Cytotoxic T cell (primary cell): ENCODE measurements around the gene SORCS1.

GRCh38 chr10:103601595-103602194 lies 108.2 kb downstream of the NEURL1 start:
- PRO-cap, 2 experiments: no peak in any of the 2 experiments

DNA sequence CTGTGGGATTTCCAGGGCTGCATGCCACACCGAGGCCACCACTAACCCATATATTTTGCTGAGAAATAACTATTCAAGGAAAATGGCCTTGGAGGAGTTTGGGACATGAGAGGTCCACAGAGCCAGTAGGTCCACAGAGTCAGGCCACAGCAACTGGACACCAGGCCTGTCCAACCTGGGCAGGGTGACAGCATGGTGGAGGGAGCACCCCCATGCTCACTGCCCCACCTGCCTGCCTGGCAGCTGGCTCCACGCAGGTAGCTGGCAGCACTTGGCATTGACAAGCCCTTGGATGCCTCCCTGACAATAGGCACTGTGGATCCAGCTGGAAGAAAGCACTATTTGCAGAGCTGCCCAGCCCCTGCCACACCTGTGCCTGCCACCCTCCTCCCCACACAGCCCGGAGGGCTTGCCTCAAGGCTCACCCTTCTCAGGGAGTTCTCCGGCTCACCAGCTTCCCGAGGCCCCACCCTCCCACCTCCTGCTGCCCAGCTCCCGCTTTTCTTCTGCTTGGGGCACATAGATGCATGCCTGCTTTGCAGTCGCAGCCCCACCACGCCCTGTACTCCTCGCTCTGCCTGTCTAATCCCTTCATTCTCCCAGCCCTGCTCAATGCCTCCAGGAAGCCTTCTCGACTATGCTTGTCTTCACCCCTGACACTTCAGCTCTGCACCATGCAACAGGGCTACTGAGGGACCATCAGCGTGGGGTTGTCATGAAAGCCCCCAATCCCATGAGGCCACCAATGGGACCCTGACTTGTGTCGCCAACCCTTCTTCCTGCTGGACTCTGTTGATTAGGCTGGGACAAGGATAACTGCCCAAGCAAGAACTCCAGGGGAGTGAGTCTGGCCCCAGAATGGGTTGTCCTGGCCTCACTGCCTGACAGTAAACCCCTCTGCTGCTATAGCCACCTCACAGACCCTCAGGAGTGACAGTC lies 160.2 kb downstream of the NEURL1 start:
- PRO-cap, 2 experiments: no peak in any of the 2 experiments

DNA sequence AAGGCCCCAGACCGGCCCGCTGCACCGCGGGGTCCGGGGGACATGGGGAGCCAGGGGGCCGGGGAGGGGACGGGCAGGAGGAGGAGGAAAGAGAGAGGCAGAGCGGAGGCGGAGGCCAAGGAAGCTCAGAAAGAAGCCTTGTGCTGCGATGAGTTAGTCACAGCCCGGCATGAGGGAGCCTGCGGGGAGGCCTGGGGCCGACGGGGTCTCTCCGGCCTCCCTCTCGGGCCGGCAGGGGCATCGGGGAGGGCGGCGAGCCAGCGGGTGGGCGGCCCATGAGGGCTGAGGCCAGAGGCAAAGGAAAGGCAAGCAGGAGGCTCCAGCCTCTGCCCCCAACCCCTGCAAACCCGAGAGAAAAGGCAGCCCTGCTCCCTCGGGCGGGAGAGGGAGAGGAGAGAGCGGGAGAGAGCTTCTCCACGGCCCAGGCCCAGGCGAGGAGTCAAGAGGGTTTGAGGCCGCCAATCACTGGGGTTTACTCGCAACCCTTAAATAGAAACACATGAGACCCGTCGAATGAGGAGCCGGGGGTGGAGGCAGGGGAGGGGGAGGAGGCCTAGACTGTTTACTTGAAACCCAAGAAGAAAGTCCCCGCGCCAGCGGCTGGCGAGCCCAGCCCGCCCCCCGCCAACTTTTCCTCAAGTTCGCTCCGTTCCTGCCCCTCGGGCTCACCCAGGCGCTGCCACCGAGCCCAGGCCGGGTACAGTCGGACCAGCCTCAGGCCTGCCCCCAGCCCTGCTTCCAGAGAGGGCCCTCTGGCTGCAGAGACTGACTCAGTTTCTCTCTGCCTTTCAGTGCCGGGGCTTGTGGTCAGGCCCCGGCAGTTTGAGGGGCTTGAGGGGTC lies 168.0 kb downstream of the NEURL1 start:
- PRO-cap, 2 experiments: peak in 2 of 2 experiments; most common plus-strand start position 576 of the sequence (in 2); most common minus-strand start position 440 of the sequence (in 1)

DNA sequence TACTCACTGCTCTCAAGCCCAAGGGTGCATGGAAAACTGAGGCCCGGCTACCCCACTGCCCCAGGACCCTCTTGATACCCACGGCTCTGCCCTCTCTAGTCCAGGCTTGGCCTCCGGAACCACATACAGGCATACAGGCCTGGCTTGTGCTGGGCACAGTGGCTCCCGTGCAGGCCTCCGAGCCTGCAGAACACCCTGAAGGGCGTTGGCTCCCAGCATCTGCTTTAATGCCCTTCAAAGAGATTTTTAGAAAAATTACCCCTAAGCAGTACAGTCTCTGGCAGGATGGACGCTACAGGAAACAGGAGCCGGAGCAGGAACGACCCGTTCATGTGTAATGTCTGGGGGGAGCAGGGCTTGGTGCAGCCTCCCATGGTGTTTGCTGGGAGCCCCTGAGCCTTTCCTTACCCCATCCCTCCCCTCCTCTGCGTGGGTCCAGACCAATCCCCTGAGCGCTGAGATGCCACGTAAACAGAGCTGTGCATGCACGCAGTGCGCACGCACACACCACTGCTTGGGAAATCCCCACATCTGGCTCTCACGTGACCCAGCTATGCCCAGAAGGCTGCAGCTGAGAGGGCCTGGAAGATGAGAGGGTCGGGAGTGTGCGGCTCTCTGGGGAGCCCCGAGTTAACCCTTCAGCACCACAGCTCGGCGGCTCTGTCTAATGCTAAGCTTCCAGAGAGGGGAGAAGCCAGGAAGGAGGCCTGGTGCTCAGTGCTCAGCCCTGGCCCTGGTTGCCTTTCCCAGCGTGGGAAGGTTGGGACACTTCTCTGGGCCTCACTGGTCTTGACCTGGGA lies 177.4 kb downstream of the SH3PXD2A start:
- PRO-cap, 2 experiments: peak in 2 of 2 experiments; most common plus-strand start position 574 of the sequence (in 2); most common minus-strand start position 394 of the sequence (in 1)

- PRO-cap, 2 experiments: no peak in any of the 2 experiments
These were observed 172.6 kb downstream of the SH3PXD2A start for GRCh38 chr10:103682698-103683166.

DNA sequence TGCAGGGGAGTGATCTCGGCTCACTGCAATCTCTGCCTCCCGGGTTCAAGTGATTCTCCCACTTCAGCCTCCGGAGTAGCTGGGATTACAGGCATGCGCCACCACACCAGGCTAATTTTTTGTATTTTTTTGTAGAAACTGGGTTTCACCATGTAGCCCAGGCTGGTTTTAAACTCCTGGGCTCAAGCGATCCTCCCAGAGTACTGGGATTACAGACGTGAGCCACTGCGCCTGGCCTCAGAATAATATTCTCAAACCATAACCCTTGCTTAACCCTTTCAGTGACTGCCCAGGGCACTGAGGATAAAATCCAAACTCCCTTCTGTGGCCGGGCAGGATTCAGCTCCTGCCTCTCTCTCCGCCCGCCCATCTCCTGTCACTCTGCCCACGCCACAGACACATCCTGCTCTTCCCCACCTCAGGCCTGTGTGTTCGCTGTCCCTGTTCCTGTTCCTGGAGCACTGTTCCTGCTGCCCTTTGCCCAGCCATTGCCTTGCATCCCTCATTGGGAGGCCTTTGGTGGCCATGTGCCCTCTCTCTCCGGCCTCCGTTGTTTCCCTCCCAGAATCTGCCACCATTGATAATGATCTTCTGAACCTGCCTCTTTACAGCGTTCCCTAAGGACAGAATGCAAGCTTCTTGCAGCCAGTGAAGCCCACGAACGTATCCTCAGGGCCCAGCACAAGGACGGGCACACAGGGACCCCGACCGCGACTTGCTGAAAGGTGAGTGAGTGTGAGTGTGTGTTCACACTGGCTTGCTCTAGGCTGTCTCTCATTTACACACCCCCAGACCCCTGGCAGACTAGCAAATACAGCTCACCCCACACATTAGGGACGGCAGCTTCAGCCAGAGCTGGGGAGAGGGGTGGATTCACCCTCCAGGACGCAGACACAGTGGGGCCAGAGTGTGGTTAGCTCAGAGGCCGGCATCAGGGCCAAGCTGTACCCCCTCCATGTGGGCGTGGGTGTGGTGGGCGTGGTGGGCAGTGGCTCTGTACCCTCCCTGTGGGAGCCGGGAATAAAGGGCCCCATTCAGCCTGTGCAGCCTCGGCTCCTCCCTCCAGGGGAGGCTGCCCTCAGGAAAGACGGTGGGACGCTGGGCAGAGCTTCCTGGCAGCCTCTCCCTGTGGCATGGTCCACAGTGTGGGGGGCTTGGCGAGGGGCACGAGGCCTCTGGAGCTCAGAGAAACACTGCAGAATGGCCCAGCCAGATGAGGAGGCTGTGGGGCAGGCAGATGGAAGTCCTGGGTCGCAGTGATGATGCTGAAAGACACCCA lies 108.6 kb downstream of the SH3PXD2A start:
- PRO-cap, 2 experiments: no peak in any of the 2 experiments

GRCh38 chr10:103780182-103780921 lies 75.0 kb downstream of the SH3PXD2A start:
- PRO-cap, 2 experiments: no peak in any of the 2 experiments

- PRO-cap, 2 experiments: no peak in any of the 2 experiments
These were observed 54.5 kb downstream of the SH3PXD2A start for GRCh38 chr10:103800439-103801640.

DNA sequence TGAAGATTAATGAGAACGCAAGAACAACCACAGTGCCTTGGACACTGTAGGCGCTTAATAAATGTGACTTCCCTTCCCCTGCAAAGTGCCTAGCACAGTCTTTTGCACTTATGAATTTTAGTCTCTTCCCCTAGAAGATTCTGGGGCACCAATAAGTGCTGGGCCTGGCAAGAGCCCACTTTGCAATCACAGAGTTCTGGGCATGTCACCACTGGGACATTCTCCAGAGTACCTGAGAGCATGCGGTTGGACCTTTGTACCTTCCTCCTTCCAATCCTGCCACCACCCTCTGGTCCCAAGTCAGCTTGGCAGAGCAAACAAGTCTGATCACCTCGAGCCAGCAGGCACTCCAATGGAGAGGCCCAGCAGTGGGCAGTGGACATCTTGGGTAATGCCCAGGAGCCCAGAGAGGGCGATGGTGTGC lies 43.5 kb downstream of the SH3PXD2A start:
- PRO-cap, 2 experiments: no peak in any of the 2 experiments

GRCh38 chr10:103853817-103854306 lies 1.5 kb downstream of the SH3PXD2A start:
- PRO-cap, 2 experiments: no peak in any of the 2 experiments

GRCh38 chr10:103881567-103882113 lies 26.3 kb upstream of the SH3PXD2A start:
- PRO-cap, 2 experiments: no peak in any of the 2 experiments

- PRO-cap, 2 experiments: no peak in any of the 2 experiments
These were observed 31.9 kb downstream of the SLK start for GRCh38 chr10:103998786-103999374.

DNA sequence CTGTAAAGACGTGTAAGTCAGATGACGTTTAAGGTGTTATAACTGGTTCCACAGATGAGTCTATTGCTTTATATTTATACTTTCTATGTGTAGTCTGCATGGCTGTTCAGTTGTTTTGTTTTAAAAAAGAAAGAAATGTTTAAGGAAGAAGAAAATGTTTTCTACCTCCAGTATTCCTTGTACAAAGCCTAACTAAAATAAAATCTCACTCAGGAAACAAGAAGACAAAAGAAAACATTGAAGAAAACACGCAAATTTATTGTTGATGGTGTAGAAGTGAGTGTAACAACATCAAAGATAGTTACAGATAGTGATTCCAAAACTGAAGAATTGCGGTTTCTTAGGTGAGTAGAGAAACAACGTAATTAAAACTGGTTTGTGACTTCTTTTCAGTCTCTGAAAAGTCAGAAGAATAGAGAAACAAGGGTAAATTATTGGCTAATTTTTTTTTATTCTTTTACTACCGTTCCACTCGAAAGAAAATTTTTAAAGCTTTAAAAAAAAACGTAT lies 38.5 kb downstream of the SLK start:
- PRO-cap, 2 experiments: no peak in any of the 2 experiments

GRCh38 chr10:104008096-104008634 lies 41.2 kb downstream of the SLK start:
- PRO-cap, 2 experiments: no peak in any of the 2 experiments

GRCh38 chr10:104122329-104122582 lies 285 bp downstream of the SFR1 start:
- PRO-cap, 2 experiments: peak in 2 of 2 experiments; most common plus-strand start chr10:104122423 (in 2)

DNA sequence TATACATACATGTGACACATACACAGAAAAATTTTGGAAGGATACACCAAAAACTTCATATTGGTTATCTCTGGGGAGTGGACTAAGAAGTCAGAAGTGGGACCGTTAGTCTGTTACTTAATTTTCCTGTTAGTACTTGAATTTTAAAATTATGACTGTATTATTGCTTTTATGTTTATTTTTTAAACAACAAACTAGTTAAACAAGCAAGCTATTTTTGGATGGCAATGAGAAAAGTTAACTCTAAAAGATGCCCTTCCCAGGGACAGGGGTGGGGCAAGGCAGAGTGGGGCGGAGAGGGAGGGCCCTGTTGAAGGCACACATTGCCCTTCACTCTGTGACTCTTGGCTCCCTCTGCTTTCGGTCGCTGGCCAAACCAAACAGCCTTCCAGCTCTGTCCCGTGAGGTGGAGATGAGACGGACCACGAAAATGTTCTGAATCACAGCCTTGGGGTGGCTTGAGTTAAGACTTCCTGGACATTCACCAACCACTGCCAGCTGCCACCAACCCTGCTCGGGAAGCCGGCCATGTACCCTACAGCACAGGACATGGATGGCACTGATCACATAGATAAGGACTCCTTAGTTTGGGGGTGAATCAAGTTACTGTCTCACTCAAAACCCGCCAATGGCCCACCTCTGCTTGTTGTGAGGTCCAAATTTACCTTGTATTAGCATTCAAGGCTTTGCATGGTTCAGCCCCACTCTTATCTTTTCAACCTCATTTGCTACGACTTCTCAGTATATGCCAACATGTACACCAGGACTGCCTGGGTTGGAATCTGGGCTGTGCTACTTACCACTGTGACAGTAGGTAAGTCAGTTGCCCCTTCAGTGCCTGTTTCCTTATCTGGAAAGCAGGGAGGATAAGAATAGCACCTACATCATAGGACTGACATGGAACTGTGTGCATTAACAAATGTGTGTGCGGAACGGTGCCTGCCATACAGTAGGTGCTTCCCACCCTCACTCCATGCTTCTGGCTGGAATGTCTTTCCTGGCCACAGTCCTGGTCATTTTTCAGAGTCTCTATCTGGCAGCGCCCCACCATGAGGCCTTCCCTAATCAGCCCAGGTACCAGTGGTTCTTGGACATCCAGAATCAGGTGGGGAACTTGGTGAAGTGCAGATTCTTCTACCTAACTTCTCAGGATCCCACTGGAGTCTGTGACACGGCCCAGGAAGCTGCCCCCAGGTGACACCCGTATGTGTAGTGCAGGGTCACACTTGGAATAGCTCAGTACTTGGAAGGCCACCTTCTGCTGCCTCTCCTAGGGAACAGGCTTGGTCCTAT lies 28.1 kb downstream of the ITPRIP start:
- PRO-cap, 2 experiments: no peak in any of the 2 experiments

DNA sequence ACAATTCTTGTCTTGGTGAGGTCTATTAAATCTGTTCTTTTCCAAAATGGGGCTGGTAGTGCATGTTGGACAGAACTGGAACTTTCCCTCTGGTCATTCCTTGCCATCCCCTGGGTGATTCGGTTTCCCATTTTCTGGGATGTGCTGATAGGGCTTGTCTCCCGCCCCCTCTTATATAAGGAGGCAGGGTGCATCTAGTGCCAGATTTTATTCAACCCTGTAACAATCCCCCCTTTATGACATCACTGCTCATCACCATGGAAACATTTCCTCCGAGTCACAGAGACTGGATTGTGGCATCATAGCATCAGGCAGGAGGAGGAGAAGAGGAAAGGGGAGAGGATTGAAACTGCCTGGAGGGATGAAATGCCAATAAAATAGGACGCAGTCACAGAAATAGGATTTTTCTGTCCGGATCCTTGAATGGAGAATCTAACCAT lies 25.0 kb downstream of the SORCS3 start:
- PRO-cap, 2 experiments: no peak in any of the 2 experiments

DNA sequence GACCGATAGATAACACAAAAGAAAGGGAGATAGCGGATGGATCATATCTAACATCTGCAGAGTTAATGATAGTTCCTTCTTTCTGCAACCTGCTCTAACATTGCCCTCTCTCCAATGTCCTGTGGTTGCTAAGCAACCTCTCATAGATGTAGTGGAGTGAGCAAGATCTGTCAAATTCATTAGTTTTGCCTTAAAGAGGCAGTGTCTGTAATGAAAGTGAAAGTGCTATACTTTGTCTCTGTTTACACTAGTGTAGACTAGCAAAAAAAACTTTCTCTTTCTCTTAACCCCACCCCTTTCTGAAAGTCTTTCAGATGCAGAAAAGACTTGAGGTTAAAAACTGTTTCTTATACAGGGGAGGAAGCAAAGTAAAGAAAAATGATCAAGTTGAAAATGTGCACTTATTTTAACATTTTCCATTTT lies 1196.9 kb downstream of the SORCS3 start:
- PRO-cap, 2 experiments: peak in 1 of 2 experiments; most common plus-strand start position 336 of the sequence (in 1)

DNA sequence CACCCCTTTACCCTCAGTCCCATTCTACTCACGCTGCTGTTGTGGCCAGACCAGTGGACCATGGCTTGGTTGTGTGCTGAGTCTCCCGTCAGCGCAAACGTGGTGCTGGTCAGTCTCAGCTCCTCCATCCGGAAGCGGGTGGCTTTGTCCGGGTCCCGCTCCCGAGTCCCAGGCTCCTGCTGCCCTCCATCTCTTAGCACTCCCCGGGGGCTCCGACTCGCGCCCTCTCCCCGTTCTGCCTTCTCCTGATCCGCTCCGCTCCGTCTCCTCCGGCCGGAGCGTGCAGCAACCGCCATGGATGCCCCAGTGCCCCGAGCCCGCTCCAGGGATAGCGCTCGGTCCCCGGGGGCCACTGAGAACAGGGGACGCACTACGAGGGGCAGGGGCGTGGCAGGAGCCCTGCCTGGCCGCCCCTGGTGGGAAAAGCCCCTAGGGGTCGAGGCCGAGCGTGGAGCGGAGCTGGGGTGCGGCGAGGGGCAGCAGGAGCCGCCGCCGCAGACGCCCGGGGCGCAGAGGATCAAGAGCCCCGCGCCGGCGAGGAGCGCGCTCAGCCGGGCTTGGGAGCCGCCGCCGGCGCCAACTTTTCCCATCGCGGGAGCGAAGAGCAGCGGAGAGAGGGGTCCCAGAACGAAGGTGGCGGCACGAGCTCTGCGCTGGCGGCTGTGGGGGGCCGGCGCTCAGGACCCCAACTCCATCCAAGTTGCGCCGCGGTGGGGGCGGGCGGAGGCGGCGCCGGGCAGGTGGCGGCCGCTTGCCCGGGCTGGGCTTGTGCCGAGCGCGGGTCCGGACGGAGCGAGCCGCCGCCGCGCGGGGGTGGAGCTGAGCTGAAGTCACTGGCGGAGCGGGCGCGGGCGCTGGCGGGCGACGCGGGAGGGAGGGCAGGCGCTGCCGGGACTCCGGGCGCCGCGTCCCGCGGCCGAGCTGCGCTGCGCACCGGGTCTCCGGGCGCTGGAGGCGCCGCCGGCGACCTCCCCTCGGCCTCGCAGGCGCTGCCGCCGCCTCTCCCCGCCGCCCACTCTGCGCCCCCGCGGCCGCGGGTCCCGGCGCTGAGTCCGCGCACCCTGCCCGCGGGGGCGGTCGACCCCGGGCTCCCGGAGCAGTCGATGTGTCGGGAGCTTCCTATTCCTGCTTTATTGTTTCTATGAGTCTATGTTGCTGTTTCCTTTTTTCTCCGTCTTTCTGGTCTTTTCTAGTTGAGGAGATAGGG lies at the start of gene SORCS1:
SORCS1 (minus strand) TSS at position 770 of the 1,207 bp plus-strand sequence.
- PRO-cap, 2 experiments: no peak in any of the 2 experiments

GRCh38 chr10:107554360-107554804 lies 389.9 kb upstream of the SORCS1 start:
- PRO-cap, 2 experiments: no peak in any of the 2 experiments